ENCODE measurements around the genes SMIM7 and NIBAN3.

GRCh38 chr19:16382596-16383694 is 58.3 kb downstream of the KLF2 start:
- PRO-cap: no peak

DNA sequence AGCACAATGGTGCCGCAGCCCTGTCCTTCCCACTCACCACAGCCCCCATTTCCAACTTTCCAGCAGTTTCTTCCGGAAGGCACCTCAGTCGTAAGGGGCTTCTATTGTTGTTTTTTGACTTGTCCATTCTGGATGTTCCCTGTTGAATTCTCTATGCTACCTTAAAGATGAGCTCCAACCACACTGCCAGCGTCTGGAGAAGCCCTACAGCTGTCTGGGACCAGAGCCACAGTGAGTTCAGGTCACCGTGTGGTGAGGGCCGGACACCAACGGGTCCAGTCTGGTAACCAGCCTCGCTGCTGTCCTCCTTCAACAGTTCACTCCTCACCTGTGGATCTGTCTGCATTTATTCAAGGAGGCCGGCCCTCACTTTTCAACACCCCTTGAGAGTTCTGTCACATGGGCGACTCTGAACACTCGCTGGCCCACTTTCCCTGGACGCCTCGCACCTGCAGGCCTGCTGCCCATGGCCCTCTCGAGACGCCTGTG is 59.7 kb downstream of the KLF2 start:
- PRO-cap: no peak

- PRO-cap: no peak
These were observed 42.2 kb downstream of the EPS15L1 start for GRCh38 chr19:16429647-16429990.

DNA sequence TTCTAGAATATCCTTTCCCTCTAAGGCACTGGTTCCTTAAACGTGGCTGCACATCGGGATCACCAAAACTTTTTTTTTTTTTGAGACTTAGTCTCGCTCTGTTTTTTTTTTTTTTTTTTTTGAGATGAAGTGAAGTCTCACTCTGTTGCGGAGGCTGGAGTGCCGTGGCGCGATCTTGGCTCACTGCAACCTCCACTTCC is 9.5 kb upstream of the EPS15L1 start:
- PRO-cap: no peak

GRCh38 chr19:16542768-16543109 is 502 bp upstream of the CHERP start:
- PRO-cap: bidirectional peak, plus-strand start at chr19:16542823, minus-strand start at chr19:16542882

DNA sequence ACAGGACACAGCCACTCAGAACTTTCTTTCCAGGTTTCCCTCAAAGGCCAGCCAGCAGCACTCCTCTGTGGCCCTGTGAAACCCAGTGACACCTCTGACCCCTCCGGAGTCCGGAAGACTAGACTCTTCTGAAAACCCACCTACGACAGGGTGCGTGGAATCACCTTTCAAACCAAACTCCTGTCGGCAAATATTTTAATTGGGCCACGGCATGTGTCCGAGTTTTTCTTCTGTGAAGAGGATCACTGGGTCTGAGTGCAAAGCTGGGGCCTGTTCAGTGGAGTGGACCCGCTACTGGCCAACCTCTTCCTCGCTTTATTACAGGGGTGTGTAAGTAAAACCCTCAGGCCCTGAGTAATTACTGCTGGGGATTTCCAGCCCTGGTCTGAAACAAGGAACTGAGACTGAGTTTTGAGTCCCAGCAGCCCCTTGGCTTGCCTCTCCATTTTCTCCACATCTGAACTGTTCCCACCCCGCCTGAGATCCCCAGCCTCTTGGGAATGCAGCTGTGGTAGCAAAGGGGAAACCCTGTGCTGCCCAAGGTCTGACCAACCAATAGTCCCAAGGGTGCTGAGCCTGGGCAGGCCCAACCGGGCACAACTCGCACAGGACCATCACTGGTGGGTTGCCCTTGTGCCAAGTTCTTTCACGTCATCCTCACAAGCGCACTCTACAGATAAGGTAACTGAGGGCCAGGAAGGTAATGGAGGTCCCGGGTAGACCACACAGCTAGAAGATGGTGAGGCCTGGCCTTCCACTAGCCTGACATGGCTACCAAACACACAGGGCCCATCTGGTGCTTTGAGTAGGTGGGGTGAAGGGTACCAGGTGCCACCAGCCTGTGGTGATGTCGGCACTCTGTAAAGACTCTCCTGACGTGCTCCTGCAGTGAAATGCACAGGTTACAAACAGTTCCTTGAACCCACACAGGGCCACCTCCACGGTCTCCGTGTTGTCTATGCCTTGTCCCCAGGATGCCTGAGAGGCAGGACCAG is 13.7 kb upstream of the SLC35E1 start:
- PRO-cap: no peak

GRCh38 chr19:16590019-16590464 is 17.8 kb upstream of the SLC35E1 start:
- PRO-cap: no peak

DNA sequence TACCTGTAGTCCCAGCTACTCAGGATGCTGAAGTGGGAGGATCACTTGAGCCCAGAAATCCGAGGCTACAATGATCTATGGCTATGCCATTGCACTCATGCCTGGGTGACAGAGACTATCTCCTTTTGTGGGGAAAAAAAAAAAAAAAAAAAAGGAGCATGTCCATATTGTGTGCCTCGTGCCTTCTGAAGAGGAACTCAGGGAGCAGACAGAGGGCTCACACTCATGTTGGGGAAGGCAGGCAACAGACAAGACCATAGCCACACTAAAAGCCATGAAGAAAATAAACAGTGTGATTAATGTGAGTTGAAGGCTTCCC is 20.8 kb downstream of the MED26 start:
- PRO-cap: no peak

DNA sequence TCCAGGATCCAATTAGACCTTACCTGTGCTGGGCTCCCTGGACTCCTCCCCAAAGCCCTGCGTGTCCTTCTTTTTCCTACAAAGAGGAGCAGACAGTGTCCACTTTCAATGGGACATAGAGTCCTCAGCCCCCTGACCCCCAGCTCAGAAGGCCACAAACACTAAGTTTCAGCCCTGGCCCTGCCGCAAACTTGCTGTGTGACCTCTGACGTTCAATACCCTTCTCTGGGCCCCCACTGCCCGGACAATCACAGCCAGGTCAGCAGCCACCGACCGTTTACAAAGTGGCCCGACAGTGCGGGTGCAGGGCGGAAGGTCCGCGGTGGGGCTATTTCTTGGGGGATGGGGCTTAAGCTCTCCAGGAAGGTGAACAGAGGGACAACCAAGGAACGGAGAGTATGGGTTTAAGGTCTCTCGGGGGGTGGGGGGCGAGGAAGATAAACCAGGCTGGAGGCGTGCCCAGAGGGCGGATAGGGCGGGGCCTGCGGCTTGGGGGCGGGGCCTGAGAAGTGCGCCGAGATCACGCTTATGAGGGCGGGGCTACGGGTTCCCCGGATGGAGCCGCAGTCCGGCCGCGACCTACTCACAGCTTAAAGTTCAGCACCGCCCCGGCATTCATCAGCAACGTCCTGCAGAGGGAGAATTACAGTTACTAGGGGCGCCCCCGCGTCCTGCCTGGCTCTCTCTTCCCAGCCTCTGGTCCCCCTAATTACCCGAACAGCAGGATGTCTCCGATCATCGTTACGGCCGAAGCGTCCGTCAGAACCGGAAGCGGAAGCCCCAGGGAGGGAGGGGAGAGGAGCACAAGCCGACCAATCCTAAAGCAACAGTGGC is at the start of gene SMIM7:
Gene SMIM7, minus strand, starts transcription at position 773 of the 834 bp plus-strand sequence.
- PRO-cap: bidirectional peak, plus-strand start outside the sequence, minus-strand start at position 761 of the sequence

DNA sequence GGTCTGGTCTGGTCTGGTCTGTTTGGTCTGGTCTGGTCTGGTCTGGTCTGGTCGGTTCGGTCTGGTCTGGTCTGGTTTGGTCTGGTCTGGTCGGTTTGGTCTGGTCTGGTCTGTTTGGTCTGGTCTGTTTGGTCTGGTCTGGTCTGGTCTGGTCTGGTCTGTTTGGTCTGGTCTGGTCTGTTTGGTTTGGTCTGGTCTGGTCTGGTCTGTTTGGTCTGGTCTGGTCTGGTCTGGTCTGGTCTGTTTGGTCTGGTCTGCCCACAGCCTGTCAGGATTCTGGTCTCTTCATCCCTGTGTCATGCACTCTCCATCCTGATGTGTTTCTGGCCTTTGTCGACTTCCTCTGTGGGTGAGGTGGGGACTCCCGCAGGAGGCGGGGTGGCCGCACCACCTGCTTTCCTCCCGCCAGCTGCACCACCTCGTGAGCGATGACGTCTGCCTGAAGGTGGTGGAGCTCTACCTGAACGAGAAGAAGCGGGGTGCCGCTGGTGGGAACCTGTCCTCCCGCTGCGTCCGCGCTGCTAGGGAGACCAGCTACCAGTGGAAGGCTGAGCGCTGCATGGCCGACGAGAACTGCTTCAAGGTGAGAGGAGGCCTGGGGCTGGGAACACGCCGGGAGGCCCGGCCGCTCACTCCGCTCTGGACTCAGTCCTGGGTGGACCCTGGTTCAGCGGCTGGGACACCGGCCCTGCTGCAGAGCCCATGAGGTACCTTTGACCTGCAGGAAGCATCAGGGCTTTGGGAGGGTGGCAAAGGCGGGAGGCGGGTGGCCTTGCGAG is 13.0 kb upstream of the F2RL3 start:
- PRO-cap: no peak

GRCh38 chr19:17101518-17102621 is 26.3 kb downstream of the MYO9B start:
- PRO-cap: no peak

DNA sequence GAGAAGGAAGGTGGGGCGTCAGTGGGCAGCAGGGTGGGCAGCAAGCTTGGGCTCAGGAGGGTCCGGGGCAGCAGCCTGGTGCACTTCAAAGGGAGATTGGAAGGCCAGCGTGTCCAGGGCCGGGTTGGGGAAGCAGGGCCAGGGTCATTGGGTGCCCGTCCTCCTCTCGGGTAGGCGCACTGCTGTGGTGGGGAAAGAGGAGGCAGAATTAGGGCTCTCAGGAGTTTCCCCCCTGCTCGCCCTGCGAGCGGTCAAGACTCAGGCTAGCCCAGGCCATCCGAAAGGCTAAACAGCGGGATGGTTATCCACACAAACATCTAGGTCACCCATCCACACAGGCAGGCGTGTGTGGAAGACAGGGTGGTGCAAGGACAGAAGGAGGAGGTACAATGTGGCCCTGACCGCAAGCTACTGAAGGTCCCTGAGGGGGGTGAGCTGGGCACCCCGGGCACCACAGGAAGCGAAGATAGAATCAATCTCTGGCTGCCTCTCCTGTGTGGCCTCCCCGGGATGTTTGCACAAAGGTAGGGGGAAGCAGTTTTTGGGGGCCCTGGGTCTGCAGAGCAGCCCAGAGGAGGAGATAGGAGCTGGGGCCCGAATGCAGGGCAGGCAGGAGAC is 37.7 kb downstream of the MYO9B start:
- PRO-cap: no peak

DNA sequence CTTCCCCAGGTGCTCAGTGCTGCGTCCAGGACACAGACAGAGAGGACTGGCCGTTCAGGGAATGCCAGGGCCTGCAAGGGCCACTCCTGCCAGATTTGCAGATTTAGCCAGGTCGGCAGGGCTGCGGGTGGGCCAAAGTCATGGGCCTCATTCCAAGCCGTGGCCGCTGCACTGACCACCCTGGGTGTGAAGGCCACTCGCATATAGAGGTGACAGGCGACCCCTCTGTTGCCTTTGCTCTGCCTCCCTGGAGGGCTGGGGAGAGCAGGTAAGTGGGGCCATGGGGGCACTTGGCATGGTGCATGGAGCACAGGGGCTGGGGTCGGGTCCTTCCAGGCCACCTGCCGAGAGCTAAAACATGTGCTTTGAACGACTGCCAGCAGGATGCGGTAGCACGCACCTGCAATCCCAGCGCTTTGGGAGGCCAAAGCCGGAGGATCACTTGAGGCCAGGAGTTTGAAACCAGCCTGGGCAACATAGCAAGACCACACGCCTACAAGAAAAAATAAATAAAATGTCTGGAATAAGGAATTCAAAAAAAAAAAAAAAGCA is 37.1 kb upstream of the USE1 start:
- PRO-cap: no peak

DNA sequence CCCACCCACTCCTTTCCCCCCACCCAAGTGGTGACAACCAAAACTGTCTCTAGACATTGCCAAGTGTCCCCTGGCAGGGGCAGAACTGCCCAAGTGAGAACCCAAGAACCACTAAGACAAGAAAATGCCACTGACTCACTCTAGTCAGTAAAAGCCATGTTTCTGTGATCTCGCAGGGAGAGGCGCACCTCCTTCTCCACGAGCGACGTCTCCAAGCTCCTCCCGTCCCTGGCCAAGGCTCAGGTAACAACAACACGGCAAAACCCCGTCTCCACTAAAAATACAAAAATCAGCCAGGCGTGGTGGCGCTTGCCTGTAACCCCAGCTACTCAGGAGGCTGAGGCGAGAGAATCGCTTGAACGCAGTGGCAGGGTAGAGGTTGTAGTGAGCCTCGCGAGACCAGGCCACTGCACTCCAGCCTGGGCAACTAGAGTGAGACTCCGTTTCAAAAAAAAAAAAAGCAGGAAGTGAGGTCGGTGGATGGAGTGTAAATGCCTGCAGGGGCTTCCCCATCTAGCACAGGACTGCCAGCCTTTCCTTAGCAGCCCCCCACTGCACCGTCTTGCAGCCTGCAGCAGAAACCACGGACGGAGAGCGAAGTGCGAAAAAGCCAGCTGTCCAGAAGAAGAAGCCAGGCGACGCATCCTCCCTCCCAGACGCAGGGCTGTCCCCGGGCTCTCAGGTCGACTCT is 17.4 kb upstream of the USE1 start:
- PRO-cap: no peak

GRCh38 chr19:17214443-17215035 is 618 bp upstream of the USE1 start:
- PRO-cap: unidirectional peak, plus-strand start at chr19:17214780

DNA sequence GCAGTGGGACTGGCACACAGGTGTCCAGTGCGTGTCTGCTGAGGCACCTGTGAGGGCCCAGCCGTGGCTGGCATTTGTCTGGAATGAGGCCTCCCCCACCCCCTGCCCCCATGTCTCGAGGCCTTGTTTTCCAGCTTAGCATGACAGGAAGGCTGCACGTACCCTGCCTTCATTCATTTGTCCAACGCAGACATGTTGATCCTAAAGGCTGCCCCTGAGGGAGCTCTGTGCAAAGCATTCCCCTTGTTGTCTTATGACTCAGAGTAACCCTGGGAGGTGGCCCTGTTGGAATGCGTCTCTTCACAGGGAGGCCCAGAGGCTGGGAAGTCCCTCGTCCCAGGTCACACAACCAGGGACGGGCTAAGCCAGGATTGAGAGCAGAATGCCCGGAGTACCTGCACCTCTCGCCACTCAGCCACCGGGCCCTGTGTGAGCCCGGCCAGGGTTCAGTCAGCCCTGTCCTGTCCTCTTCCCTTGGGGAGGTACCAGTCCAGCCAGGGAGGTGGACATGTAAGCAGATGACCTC is 2.5 kb downstream of the DDA1 start:
- PRO-cap: no peak

- PRO-cap: no peak
These were observed 6.4 kb downstream of the DDA1 start for GRCh38 chr19:17315546-17316334.

- PRO-cap: bidirectional peak, plus-strand start at chr19:17470425, minus-strand start at chr19:17470189
These were observed 438 bp upstream of the SLC27A1 start for GRCh38 chr19:17469889-17470283.

- PRO-cap: no peak
These were observed 4.0 kb upstream of the NIBAN3 start for GRCh38 chr19:17522799-17523744.

- PRO-cap: no peak
These were observed at the start of gene NIBAN3 for GRCh38 chr19:17526860-17527853. Gene NIBAN3 (plus strand): TSS chr19:17527267.

Data from neural crest cell (in vitro differentiated cells).